Pulmonary artery (tissue), 1 donor: Measurements from ENCODE around the gene GPR61.

DNA sequence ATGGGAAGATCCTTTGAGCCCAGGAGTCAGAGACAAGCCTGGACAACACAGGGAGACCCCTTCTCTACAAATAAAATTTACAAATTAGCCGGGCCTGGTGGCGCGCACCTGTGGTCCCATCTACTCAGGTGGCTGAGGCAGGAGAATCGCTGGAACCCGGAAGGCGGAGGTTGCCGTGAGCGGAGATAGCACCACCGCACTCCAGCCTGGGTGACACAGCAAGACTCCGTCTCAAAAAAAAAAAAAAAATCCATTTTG lies 717 bp downstream of the CLCC1 start:
- PRO-cap: no peak

DNA sequence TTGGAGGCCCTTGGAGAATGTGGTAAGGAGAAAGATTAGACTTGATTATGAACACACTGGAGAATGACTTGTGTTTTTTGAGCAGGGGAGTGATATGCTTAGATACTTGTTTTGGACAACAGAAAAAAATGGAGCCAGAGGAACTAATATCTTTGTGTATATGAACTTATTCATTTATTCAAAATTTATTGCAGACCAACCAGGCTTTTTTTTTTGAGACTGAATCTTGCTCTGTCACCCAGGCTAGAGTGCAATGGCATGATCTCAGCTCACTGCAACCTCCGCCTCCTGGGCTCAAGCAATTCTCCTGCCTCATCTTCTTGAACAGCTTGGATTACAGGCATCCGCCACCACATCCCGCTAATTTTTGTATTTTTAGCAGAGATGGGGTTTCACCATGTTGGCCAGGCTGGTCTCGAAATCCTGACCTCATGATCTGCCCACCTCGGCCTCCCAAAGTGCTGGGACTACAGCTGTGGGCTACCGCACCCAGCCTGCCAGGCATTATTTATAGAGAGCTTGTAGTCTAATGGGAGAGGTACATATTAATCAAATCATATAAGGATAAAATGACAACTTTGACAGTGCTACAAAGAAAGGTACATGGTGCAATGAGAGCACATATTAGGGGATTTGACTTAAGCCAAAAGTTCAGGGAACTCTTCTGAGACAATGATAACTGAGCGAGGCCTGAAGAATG lies 18.2 kb downstream of the ELAPOR1 start:
- PRO-cap: no peak

DNA sequence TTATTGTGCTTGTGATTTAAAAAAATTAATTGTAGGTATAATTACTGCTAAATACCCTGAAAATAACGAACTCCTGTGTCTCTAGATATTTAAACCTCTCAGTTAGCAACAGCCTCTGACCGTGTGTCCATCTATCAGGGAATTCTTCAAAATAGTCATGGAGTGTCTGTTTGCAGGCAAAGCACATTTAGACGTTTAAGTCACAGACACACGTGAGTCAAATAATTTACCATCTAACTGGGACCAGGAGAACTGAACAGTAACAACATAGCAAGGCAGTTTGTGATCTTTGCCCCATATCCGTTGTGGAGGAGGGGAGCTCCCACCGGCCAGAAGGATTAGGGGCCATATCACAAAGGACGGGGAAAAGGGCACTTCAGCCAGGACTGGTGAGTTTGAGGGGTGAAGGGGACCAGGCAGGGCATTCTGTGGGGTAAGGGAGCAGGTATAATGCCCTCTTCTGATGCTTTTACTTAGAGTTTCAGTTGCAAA lies 22.8 kb downstream of the ELAPOR1 start:
- PRO-cap: no peak

- PRO-cap: no peak
Measured at GRCh38 chr1:109152225-109152673, 38.3 kb downstream of the ELAPOR1 start.

- PRO-cap: no peak
Measured at GRCh38 chr1:109235905-109236679, 13.2 kb upstream of the CELSR2 start.

- PRO-cap: no peak
Measured at GRCh38 chr1:109269726-109270366, 13.1 kb downstream of the PSRC1 start.

GRCh38 chr1:109275478-109276050 lies 7.4 kb downstream of the PSRC1 start:
- PRO-cap: no peak

GRCh38 chr1:109283620-109284049 lies 690 bp upstream of the PSRC1 start:
- PRO-cap: no peak

GRCh38 chr1:109347285-109348200 lies 40.7 kb upstream of the MYBPHL start:
- PRO-cap: no peak

DNA sequence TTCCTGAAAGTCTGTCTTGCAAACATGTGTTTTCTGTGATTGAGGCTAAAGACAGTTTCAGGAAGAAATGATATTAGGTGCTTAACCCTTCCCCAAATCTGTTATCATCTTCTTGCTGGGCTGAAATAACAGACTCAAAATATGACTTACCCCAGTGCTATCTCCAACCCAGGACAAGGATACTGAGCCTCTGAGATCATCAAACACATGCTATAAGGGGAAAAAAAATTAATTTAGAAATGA lies 28.4 kb downstream of the SORT1 start:
- PRO-cap: no peak

GRCh38 chr1:109377276-109377908 lies 20.3 kb downstream of the SORT1 start:
- PRO-cap: no peak

DNA sequence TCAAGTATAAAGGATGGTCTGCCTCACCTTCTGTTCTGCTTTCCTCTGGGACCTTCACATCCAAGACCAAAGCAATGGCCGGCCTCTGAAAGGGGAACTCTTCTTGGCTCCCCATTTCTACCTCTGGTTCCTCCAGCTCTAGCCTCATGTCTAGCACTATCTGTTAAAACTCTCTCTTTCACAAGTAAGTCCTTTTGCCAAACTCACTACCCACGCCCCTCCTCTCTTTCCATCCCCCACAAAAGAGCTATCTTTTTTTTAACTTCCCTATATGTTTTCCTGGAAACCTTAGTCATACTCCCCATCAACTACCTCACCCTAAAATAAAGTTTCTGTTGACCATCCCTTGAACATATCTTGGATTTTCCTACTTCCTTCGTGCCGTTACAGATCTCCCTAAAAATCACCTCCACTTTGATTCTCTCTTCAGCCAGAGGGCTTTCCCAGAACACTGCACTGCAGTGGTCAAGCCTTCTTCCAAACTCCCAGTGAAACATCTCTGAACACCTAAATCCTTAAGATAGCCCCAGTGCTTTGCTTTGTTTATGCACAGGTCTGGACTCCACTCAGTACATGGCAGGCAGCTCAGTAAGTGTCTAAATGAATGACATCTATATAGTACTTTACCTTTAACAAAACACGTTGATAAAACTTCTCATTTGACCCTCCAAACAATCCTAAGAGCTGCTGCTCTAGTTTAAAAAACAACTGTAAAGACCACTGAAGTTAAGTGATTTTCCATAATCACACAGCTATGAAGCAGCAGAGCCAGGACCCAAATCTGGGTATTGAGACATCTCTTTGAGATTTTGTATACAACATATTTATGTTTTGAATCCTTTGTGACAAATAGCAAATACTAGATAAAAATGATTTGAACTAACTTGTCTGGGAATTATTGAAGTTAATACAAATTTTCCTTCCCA lies 7.7 kb downstream of the SORT1 start:
- PRO-cap: no peak

DNA sequence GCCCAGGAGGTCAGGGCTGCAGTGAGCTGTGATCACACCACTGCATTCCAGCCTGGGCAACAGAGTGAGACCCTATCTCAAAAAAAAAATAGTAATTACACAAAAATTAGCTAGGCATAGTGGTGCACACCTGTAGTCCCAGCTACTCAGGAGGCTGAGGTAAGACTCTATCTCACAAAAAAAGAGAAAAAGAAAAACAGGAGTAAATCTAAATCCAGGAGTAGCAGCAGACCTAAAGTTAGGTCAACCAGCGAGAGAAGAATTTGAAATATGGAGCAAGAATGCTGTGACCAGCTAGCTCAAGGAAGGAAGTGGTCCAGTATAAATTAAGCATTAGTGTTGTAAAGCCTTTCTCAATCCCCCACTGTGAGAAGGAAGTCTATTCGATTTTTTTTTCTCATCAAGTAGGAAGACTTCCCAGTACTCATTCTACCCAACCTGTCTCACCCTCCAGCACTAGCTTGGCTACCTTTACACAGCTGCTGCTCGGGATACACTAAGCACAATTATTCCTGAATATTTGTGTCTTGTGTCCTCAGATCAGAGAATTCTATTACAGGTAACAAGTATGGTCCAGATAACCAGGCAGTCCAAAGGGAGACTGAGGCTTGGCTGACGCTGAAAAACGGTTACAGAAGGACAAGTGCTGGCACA lies 1.6 kb downstream of the SORT1 start:
- PRO-cap: no peak

GRCh38 chr1:109424910-109425129 lies 1.4 kb downstream of the PSMA5 start:
- PRO-cap: no peak

- PRO-cap: no peak
Measured at GRCh38 chr1:109482927-109483564, 659 bp upstream of the ATXN7L2 start.

- PRO-cap: no peak
Measured at GRCh38 chr1:109489538-109490257, 4.2 kb upstream of the CYB561D1 start.

DNA sequence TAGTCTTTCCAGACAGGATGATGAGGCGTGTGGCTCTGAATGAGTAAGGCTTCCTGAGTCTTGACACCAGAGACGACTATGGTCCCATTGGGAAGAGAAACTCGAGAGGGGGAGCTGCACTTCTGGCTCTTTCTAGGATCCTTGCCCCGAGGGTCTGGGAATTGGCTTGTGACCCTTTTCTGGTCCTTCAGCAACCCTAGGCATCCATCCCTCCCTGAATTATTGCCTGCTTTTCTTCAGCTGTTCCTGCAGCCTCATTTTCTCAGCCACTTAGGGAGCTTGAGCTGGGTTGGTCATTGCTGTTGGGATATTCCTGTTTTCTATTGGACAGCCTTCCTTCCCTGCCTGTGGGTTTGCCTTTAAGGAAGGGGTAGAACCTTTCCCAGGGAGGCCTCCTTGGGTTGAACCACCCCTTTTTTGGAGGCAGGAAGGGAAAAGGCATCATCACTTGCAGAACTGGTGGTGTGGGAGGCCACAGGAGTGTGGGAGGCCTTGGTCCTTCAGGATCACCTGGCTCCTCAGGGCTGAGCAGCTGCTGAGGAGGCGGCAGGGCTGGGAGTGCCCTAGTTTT lies 834 bp upstream of the CYB561D1 start:
- PRO-cap: no peak

- PRO-cap: no peak
Measured at GRCh38 chr1:109502482-109502983, 7.0 kb downstream of the AMIGO1 start.

DNA sequence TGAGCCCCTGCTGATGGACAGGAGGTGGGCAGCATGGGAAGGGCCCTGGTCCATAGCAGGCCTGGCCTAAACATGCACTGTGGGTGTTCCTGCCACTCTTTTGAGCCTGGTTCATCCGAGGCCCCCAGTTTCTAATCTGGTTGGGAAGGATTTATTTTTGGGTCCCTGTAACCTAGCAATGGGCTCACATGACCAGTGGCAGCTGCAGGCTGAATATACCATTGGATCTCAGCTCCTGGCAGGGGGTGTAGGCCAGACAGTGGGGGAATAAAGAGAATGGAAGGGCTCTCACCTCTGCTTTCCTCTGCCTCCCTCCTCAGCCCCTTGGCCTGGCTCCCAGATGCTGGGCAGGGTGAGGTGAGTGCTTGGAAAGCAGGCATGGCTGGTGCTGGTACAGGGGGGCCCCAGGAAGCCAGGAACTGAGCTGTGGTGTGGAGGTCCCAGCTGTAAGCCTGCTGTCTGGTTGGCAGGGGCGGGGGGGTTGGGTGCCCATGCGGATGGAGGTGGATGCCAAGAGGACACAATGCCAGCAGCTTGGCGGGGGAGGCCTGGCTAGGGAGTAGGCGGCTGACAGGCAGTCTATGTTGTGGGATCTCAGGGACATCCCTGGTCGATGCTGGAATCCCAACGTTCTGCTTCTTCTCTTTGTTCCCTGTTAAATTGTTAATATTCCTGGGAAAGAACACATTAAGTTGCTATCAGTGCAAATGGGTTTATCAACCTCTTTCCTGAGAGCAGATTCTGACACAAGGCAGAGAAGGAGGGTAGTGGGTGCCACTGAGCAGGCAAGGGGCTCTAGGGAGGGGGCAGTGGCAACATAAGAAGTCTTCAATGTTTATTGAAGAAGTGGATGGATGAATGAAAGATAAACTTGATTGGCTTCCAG lies 3.5 kb upstream of the GPR61 start:
- PRO-cap: no peak

- PRO-cap: no peak
Measured at GRCh38 chr1:109539579-109540025, at the start of gene GPR61. Gene GPR61, plus strand, starts transcription at chr1:109539872.